Subcutaneous preadipocyte (primary cell): ENCODE measurements around a stretch of chr12.

GRCh38 chr12:123151414-123151835 lies 535 bp upstream of the PITPNM2 start:
- CAGE, long polyA plus RNA: no peak

DNA sequence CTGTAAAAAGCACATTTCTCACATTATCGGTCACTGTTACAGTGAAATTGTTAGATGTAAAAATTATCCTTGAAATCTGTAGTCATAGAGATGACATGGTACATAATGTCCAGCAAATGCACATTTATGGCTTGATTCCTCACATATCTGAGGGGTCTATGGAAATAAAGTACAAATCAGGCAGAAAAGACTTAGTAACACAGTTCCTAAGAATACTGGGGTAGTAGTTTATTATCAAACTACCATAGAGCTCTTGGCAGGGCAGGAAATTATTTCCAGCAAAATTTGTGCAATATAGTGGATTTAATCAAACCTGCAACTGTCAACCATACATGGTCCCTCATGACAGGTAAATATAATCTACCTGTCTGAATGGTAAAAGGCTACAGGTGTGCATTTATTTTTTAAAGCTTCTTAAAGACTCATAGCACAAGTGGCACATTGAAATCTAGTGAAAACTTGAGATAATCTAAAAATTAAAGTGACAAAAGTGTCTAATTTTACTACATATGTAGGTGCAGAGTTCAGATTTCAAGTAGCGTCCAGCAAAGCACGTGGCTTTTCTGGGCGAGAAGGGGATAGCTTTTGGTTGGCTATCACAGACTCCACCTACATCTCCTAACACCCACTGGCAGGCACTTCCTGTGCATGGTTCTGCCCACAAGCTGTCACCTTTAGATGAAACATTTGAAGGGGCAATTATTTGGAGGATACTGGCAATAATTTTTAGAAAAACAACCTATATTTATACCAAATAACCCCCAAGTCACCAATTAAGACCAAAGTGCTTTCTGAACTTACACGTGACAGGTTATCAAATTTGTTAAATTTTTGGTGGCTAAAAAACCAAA lies 1.8 kb upstream of the PITPNM2 start:
- CAGE, long polyA plus RNA: no peak

- CAGE, long polyA plus RNA: no peak
Observed at GRCh38 chr12:123278009-123278842, 6.6 kb upstream of the CDK2AP1 start.

GRCh38 chr12:123320073-123321067 lies 44.3 kb downstream of the SBNO1 start:
- CAGE, long polyA plus RNA: no peak

DNA sequence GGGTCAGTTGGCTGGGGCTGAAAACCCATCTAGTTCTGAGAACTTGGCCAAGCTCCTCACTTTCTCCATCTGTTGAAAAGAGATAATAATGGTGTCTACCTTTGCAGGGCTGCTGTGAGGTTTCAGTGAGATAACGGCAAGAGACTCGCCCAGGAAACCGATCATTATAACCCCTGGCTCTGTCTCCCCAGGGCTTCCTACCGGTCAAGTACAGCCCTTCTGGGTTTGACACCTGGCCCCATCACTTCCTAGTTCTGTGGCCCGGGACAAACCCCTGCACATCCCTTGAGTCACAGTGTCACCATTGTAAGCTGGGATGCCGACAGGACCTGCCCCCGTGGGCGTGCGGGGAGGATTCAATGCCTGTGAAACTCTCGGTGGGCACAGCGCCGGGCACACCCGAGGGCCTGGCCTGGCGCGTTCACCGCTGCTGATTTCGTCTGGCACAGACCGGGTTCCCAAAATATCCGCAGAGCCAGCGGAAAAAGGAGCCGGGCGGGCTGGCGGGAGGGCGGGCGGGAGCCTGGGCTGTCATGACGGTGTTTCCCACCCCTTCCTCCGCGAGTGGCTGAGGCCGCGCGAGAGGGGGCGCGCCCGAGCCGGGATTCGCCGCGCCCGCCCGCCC lies 4.4 kb downstream of the KMT5A start:
- CAGE, long polyA plus RNA: no peak

GRCh38 chr12:123431150-123431504 lies 5.4 kb downstream of the RILPL2 start:
- CAGE, long polyA plus RNA: no peak

- CAGE, long polyA plus RNA: no peak
Observed at GRCh38 chr12:123510746-123511785, 22.5 kb downstream of the RILPL1 start.

- CAGE, long polyA plus RNA: no peak
Observed at GRCh38 chr12:123531018-123531674, 2.4 kb downstream of the RILPL1 start.

DNA sequence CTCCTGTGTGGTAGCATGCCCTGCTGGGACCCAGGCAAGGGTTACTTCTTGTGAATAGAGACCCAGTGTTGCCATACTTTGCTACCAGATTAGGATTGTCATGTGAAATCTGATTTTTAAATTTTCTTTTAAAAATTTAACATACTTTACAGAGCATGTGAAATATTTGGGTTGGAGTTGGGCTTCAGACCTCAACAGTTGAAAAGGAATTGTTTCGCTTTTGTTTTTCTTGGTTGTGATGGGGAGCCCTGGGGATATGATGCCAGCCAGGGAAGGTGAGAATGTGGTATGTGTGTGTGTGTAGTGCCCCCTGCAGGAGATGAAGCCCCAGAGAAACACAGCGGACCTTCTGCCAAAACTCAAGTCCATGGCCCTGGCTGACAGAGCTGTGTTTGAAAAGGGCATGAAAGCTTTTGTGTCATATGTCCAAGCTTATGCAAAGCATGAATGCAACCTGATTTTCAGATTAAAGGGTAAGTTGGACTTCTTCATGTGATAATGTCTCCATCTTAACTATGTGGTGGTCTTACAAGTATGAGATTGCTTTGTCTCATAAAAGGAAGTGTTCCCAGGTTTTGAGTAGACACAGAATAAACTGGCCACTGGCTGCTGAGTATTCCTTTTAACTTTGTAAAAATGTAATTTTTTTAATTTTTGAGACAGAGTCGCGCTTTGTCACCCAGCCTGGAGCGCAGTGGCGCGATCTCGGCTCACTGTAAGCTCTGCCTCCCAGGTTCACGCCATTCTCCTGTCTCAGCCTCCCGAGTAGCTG lies 14.9 kb downstream of the EIF2B1 start:
- CAGE, long polyA plus RNA: no peak

GRCh38 chr12:123634375-123634934 lies 826 bp downstream of the GTF2H3 start:
- CAGE, long polyA plus RNA: no peak

GRCh38 chr12:123742049-123742683 lies 19.9 kb upstream of the DNAH10 start:
- CAGE, long polyA plus RNA: no peak

GRCh38 chr12:123823251-123823578 lies 61.1 kb downstream of the DNAH10 start:
- CAGE, long polyA plus RNA: no peak

- CAGE, long polyA plus RNA: no peak
Observed at GRCh38 chr12:124012344-124012899, 39.4 kb downstream of the ZNF664 start.

DNA sequence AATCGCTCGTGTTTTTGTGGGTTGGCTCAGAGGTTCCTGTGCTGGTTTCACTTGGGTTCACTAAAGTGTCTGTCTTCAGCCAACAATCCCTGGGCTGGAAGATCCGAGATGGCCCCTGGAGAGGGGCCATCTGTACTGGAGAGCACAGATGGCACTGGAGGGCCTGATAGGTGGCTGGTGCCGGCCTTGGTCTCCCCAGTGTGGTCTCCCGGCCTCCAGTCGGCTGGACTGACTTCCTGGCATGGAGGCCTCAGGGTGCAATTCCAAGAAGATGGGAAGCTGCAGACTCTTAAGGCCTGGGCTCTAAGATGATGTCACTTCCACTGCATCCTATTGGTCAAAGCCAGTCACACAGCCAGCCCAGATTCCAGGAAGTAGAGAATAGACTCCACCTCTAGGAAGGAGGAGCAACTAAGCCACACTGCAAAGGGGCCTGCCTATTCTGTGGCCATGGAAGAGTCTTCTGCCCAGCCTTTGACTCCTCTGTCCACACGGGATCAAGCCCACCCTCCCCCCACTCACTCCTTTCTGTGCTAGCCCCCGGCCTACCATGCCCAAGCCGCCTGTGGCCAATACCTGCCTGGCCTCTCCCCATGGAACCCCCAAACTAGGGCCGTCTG lies 104.0 kb upstream of the RFLNA start:
- CAGE, long polyA plus RNA: no peak

DNA sequence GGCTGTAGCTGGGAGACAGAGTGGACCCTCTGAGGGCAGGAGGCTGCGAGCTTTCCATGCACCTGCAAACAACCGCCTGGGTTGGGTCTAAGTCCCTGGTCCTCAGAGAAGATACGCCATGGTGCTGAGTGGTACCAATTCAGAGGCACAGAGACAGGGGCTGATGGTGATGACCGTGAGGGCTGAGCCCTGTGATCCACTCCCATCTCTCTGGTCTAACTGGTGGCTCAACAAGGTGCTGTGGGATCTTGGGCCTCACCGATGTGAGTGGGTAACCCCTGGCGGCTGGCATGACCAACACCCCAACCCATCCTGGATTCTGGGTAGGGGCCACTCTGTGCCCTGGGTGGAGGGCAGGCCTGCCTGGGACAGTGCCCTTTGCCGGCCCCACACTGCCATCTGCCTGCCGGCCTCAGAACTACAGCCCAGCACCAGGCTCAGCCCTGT lies 25.9 kb downstream of the RFLNA start:
- CAGE, long polyA plus RNA: no peak

- CAGE, long polyA plus RNA: no peak
Observed at GRCh38 chr12:124357739-124358788, 63.2 kb downstream of the RFLNA start.

GRCh38 chr12:124386525-124387275 lies 91.8 kb downstream of the RFLNA start:
- CAGE, long polyA plus RNA: no peak

DNA sequence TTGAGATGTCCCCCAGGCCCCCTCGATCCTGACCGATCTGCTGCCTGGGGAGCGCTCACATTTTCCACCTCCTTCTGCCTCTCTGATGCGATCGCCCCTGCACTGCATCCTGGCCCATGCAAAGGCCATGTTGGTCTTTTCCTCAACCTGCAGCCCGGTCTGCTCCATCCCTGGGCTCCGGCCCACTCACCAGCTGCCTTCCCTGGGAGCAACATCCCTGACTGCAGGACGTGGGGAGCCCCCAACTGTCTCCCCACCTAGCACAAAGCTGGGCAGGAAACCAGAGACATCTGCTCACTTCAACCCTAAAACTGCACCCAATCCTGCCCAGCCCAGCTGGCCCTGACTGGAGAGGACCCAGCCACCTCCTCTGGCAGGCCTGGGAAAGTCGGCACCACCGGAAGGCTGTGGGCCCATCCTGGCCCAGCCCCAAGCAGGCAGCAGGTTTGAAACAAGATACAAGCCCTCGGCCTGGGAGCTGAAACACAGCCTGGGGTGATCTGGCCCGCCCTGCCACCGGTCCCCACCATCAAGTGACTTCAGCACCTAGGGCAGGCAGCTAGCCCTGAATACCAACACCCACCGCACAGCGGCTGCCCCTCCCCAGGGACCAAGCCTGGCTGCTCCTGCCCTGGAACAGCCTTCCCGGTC lies 115.4 kb downstream of the RFLNA start:
- CAGE, long polyA plus RNA: no peak

GRCh38 chr12:124411084-124412072 lies 116.5 kb downstream of the RFLNA start:
- CAGE, long polyA plus RNA: no peak

DNA sequence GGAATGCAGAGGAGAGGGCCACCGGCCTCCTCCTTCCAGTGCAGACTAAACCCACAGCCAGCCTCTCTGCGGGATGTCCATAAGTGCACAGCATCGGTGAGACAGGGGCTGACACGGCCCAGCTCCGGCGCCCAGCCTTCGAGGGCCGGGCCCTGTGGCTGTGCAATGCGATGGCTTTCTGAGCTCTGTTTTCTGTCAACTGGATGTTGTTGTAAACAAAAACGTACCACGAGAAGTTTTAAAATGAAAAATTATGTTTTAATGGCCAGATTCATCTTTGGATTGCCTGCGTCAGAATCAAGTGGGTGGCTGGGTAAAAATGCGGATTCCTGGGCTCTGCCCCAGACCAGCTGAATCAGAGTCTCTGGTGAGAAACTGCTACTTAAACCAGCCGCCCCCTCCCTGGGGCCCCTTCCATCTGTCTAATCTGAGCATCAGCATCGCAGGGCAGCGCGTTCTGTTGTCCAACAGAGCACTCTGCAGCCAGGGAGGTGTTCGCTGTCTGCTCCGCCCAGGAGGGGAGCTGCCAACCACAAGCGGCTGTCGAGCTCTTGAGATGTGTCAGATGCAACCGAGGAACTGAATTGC lies 133.3 kb downstream of the RFLNA start:
- CAGE, long polyA plus RNA: no peak